LHCN-M2 (cell line): ENCODE results near the genes SLC7A14 and EIF5A2.

- RAMPAGE, long total RNA: no peak
Observed at GRCh38 chr3:168096254-168096762, 584 bp upstream of the GOLIM4 start.

DNA sequence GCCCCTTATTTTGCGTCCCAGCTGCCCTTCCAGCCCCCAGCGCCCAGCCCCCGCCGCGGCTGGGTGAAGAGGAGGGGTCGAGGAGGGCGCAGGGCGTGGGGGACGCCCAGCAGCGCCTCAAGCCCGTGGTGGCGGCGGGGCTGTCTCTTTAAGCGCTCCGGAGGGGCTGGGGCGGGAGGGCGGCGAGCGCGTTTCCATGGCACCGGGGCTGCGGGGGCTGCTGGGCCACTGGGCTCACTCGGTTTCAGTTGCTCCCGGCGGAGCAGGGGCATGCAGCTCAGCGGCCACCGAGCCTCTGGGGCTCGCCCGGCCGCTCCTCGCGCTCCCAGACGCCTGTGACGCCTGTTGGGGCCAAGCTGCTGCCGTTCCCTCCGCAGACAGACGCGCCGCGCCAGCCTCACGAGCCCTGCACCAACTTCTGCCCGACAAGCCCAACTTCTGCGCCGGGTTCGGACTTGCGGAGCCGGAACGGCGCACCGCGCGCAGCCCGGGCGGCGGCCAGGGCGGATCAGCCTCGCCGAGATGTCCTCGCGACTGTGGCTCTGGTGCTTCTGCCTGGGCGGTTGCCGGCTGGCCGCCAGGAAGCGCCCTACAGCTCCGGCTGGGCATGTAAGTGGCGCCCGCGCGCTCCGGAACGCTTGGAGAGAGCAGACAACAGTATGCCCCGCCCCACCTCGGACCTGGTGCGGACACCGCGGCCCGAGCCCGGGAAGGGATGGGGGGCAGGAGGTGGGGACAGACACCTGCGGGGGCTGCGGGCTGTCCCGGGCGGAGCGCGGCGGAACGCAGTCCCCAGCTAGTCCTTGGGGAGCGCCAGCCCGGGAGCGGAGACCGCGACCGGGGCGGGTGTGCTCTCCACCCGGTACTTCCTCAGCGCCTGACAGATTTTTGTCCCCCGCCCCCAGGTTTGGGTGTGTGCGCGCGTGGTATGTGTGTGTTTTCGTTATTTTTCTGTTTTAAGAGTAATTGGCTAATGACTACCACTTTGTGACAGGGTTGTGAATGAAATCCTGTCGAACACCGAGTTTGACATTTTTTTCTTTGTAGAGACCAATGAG, 154.0 kb upstream of the GOLIM4 start:
- RAMPAGE, long total RNA: no peak

DNA sequence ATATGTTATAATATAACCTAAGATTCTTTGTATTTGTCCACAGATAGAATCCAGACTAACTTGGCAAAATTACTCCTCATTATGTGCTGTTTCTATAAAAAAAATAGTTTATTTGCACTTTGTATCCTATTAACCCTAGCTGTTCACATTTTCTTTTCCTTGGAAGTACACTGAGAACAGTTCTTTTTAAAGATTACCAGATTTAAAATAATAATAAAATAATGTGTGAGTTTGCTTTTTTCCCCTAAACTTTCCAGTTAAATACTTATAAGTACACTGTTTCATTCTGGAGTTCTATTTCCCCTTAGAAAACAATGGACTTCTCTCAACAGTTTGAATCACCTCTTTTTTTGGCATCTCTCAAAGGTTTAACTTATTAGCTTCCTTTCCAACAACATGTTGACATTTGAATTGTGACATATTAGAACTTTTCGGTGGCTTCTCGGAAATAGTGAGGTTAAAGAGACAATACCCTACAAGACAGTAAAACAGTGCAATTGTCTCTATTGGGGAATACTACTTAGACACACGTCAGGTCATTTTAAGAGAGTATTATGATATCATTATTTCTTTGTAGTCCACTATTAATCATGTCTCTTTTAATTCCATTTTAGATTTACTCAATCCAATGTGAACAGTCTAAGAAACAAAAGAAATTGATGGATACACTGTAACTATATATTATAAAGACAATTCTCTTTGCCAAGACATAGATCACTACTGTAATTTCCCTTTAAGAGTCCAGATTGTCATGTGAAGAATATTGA, 529.8 kb downstream of the MECOM start:
- RAMPAGE, long total RNA: no peak

GRCh38 chr3:169138674-169139370, 524.7 kb downstream of the MECOM start:
- RAMPAGE, long total RNA: no peak

- RAMPAGE, long total RNA: no peak
Observed at GRCh38 chr3:169143563-169143899, 520.0 kb downstream of the MECOM start.

- RAMPAGE, long total RNA: no peak
Observed at GRCh38 chr3:169147000-169147606, 516.4 kb downstream of the MECOM start.

DNA sequence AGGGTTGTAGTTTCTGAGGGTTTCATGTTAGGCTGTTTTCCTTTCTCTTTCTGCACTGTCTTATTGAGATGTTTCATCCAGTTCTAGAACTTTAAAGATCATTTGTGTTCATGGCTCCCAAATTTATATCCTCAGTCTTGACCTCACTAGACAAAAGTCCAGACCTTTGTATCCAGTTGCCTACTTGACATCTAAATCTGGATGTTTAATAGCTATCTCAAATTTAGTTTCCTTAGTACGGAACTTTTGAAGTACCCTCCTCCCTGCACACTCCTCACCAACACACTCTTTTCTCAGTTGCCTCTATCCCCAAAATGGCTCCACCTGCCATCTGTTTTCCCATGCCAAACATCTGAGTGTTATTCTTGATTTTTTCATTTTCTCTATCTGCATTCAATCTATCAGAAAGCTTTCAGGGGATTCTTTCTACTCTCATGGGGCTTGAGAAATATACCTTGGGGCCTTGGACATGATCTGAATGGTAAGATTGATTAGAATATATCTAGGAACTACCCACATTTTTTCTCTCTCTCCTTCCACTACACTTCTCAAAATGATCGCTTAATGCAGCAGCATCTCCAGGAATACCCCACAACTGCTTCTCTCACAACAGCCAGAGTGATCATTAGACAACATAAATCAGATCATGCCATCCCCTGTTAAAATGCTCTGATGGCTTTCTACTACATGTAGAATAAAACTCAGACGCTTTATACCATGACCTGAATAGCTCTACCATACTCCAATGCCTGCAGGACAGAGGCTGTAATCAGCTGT, 451.7 kb downstream of the MECOM start:
- RAMPAGE, long total RNA: no peak

- RAMPAGE, long total RNA: no peak
Observed at GRCh38 chr3:169288368-169289103, 375.0 kb downstream of the MECOM start.

DNA sequence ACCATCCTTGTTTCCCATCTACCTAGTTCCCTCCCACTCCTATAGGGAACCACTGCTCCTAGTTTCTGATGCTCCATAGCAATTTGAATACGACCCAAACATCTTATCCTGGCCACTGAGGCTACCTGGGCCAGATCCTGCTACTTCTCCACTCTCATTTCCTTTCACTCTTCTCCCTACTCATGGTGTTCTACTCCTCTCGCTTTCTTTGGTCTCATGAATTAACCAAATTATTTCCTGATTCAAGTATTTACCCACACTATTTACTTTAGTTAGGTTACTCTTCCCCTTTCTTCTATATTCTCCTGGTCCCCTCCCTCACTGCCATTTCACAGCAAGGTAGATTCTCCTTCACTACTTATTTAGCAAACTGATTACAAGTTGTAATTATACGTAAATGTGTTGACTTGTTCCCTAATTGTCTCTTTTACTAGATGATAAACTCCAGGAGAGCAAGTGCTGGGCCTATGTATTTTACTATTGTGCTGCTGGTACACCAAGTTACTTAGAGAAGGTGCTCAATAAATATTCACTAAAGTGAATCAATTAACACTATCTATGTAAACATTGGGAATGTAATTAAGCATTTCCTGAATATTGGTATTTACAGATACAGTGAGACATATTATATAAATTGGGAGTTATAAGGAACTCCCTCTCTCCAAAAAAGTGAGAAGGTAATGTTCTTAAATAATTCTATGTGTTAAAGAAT, 355.6 kb downstream of the MECOM start:
- RAMPAGE, long total RNA: no peak

DNA sequence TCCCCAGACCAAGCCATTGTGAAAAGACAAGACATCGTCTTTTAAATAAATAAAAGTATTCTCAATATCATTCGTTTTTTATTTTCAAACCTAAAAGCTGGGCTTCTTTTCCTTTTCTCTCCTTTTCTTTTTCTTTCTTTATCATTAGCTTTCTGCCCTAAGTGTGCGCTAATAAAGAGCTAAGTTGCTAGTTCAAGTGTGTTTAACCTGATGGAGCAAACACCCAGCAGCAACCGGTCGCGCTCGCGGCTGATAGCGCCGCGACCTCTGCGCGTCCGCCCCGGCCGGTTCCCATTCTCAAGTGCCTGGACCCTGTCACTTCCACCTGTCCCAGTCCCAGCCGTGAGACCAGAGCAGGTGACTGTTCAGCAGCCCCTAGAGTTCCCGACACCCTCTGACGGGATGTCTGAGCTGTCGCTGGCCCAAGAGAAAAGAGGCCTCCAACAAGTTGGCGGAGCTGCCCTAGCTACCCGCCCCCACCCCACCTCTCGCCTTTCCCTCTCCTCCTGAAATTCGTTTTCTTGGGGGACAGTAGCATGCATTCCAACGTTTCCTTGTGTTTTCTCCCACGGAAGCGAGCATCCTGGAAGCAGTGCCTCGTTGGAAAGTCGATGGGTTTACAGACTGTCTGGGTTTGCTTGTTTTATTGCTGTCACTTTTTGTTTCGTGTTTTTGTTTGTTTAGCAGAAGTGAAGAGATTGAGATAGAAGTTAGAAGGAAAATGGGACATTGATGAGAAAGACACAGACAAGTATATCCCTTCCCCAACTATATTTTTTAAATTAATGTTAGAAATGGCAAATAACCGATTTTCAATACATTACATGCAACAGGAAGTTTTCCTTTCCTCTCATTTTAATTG, 3.1 kb upstream of the MECOM start:
- RAMPAGE, long total RNA: no peak

GRCh38 chr3:170141339-170142071, 40.0 kb downstream of the PHC3 start:
- RAMPAGE, long total RNA: no peak

DNA sequence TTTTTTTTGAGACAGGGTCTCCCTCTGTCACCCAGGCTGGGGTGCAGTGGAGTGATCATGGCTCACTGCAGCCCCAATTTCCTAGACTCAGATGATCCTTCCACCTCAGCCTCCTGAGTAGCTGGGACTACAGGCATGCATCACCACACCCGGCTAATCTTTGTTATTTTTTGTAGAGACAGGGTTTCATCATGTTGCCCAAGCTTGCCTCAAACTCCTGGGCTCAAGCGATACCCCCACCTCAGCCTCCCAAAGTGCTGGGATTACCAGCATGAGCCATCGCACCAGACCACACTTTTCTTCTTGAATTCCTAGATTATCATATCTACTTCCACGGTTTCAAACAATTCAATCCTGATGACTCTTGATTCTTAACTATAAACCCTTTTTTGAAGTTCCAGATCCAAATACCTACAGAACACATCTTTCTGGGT, 28.8 kb downstream of the PHC3 start:
- RAMPAGE, long total RNA: no peak

DNA sequence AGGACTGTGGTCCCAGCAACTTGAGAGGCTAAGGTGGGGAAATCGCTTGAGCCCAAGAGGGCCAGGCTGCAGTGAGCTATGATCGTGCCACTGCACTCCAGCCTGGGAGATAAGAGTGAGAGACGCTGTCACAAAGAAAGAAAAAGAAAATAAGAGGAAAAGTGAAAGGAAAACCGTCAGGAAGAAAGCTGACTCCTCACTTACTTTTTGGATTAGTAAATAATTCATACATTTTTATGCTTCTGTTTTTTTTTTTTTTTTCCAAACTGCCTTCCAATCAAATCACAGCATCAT, 1.3 kb downstream of the PHC3 start:
- RAMPAGE, long total RNA: no peak

- RAMPAGE, long total RNA: no peak
Observed at GRCh38 chr3:170362149-170362647, 4.7 kb downstream of the SKIL start.

- RAMPAGE, long total RNA: no peak
Observed at GRCh38 chr3:170584191-170585099, 1.4 kb downstream of the SLC7A14 start.

- RAMPAGE, long total RNA: no peak
Observed at GRCh38 chr3:170585809-170586418, at the start of gene SLC7A14. TSS of gene SLC7A14 (minus strand) at chr3:170586075.

DNA sequence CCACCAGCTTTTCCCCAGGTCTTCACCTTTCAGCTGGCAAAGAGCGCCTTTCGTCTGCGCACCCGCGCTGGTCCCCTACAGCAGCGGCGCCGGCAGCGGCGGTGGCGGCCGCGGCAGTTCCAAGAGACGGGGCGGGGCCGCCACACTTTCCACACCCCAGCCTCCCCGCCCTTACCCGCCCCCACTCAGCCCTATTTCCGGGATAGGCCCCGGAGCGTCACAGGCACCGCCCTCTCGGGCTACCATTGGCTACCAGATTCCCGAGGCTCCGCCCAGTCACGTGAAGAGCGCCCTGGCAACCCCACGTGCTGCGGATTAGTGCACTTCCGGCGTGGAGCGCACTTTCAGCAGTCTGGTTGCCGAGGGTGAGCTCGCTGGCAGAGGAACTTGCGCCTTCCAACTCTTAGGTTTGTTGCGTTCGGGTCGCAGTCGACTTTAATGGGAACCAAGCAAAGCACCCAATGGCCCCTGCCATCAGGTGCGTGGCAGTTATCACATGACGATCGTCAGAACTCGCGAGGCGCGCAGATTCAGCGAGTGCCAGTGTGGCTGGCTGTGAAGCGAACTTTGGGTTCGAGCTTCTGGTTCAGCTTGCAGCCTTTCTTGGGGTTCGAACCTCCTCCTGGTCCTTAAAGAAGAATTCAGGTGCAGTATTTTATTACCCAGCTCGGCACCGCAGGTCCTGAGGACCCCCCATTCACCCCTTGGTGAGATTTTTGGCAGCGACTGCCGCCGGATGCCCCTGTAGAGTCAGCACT, at the start of gene EIF5A2:
EIF5A2 (minus strand) TSS at position 121 of the 758 bp plus-strand sequence.
- RAMPAGE, long total RNA: no peak

DNA sequence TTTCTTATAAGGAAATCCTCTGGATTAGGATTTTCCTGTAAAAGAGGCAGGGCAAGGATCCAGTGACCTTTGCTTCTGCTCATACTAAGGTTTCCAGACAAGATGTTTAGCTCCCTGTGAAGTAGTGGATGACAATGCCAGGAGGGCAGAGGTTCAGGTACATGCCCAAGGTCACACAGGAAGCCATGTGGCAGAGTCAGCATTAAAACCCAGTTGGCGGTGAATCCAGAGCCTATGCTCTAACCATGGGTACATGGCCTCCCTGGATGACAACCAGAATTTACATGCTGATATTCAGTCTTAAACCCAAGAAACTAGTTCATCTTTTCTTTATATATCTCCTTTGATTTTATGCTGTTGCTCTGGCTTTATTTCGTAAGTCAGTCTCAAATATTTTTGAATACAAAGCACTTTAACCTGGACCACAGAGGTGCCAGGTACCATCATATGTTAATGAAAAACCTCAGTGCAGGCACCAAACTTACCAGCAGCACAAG, 27.9 kb downstream of the SLC2A2 start:
- RAMPAGE, long total RNA: no peak

- RAMPAGE, long total RNA: no peak
Observed at GRCh38 chr3:171142970-171143342, 116.4 kb upstream of the SLC2A2 start.

DNA sequence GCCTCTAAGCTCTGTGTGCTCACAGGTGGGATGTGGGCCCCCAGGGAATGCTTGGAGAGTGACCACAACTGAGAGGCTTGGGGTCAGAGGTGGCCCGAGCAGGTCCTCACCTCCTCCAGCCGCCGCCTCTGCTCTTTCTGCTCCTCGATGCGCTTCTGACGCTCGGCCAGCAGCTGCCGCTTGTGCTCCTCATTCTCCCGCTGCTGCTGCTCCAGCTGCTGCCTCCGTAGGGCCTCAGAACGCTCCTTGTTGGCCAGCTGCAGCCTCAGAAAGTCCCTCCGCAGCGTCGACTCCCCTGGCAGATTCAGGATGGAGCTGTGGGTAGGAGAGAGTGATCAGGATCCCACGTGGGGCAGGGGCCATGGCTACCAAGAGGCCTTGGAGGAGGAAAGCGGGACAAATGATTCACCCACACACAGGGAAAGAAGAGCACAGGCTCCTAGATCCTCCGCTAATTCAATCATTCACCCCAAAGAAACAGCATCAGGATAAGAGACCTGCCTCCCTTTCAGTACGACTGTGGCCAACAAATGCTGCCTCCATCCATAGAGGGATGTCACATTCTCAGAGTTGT, 130.9 kb upstream of the SLC2A2 start:
- RAMPAGE, long total RNA: no peak